Left lobe of liver (tissue), 1 donor: ENCODE results near the gene SFMBT2.

GRCh38 chr10:6173526-6174031, 29.2 kb upstream of the PFKFB3 start:
- PRO-cap = no peak

DNA sequence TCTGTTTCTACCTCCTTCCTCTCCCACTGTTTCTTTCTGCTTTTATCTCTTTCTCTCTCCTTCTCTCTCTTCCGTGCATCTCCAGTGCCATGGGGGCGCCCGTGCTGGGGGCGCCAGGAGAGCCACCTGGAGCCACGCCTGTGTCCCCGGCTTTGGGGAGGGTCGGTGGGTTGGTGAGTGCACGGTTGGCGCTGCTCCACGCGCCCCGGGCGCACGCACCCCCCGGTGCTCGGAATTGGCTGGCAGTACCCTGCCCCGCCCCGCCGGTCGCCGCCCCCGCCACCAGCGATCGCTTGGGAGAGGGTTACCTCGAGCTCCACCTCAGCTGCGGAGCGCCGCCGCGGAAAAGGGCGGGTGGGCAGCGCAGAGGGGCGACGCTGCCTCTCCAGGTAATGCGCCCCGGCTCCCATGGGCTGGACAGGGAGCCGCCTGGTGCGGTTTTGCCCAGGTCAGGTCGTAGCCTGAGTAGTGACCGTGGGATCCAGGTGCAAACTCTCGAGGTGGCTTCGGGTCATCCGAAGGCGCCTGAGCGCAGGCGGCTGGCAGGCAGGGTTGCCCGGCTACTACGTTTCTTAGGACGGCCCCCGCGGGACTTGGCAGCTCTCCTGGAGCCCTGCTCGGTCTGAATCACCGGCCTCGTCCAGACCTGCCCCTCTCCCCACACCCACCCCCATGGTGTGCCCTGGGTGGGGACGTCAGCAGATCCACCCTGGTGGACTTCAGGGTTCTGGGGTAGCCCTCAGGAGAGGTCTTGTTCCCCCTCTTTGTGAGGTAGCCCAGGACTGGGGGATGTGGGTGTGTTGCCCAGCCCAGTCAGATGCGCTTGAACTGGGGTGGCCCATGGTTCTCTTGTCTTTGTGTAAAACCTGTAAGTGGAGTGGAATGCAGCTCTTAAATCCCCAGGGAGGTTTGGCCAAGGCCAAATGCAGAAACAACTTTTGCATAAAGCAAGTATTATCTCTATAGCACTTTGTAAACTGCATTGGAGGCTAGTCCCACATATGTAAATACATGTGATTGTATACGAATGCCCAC, 1.4 kb downstream of the PFKFB3 start:
- PRO-cap = bidirectional peak, plus-strand start at position 288 of the sequence, minus-strand start at position 219 of the sequence; bidirectional peak, plus-strand start at position 462 of the sequence, minus-strand start at position 463 of the sequence

DNA sequence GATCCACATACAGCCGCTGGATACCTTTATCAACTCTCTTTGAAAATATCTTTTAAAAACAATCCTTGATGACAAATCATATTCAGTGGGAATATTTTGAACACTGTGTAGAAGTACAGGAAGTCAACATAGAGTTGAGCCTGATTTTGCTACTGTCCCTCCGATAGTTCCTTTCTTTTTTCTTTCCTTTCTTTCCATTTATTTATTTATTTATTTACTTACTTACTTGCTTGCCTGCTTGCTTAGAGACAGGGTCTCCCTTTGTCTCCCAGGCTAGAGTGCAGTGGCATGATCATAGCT, 17.1 kb downstream of the PFKFB3 start:
- PRO-cap = no peak

GRCh38 chr10:6225395-6225891, 22.7 kb downstream of the PFKFB3 start:
- PRO-cap = no peak

GRCh38 chr10:6227977-6229065, 25.6 kb downstream of the PFKFB3 start:
- PRO-cap = no peak

GRCh38 chr10:6232918-6233559, 30.3 kb downstream of the PFKFB3 start:
- PRO-cap = no peak

DNA sequence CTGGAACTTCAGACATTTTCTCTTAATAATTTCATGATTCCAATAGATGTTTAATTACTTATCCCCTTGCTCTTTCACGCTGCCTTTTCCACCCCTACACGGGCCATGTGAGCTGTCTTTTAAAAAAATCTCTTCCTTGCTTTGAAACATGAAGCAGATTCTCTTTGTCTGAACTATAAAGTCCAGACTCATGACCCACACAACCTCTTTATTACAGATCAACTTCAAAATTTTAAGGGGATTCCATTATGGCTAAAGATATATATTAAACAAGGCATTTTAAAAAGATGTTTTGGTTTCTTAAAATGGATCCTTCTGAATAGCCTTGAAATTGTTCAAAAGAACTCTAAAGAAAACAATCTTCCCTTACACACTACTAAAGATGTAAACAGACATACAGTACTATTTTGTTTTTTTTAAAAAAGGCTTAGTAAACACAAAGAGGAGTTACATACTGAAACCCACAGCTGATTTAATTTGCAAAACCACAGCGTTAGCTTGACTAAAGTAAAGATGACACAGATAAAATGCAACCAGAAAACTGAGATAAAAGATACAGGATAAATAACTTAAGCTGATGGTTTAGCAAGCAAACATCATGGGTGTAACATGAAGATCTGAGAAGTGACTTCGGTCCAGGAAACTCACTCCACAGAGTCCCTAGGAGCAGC, 22.0 kb downstream of the PRKCQ start:
- PRO-cap = no peak

DNA sequence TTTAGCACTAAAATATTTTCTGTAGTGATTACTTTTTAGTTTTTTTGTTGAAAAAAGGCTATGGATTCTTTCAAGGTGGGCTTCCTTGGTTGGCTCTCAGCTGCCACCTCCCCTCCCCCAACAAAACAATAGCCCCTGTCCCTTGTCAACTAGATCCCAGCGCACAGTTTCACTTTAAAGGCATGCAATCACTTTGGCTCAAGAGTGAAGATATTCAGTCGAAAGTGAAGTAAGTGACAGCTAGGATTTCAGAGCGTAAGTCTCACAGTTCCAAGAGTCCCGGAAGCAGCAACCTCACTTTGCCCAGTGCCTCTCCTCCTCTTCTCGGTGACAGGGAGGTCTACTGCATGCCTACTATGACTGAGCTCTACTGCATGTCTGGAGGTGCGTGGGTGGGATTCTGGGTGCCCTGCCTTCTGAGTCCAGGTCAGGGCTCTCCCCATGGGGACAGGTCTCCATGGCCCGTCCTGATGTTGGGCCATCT, 17.1 kb downstream of the PRKCQ start:
- PRO-cap = no peak

DNA sequence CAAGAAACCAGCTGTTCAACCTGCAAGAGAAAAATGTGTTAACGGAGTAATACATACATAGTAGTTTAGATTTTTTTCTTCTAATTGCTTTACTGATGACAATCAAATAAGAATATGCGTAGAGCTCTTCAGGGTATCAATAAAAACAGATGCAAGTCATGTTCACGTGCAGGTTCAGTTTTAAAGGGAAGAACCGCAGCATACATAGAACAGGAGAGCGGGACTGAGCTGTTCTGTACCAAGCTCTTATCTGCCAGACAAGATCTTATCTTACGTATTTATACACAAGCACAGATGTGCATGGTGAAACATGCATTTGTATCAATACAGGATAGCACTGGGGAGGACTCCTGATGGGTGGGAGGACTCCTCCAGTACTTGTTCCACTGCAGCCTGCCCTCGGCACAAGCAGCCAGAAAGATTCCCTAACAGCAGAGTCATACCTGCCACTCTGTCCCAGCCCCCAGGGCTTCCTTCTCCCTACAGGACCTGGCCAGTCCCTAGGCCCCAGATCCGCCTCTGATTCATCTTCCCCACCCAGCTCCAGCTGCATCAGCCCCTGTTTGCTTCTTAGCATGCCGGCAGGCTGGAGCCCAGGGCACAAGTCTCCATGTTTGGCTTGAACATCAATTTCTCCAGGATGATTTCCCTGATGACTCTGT, 13.1 kb upstream of the PRKCQ start:
- PRO-cap = no peak

- PRO-cap = no peak
Measured at GRCh38 chr10:6757155-6757617, 177.1 kb upstream of the PRKCQ start.

GRCh38 chr10:7119522-7120094, 291.2 kb downstream of the SFMBT2 start:
- PRO-cap = no peak

DNA sequence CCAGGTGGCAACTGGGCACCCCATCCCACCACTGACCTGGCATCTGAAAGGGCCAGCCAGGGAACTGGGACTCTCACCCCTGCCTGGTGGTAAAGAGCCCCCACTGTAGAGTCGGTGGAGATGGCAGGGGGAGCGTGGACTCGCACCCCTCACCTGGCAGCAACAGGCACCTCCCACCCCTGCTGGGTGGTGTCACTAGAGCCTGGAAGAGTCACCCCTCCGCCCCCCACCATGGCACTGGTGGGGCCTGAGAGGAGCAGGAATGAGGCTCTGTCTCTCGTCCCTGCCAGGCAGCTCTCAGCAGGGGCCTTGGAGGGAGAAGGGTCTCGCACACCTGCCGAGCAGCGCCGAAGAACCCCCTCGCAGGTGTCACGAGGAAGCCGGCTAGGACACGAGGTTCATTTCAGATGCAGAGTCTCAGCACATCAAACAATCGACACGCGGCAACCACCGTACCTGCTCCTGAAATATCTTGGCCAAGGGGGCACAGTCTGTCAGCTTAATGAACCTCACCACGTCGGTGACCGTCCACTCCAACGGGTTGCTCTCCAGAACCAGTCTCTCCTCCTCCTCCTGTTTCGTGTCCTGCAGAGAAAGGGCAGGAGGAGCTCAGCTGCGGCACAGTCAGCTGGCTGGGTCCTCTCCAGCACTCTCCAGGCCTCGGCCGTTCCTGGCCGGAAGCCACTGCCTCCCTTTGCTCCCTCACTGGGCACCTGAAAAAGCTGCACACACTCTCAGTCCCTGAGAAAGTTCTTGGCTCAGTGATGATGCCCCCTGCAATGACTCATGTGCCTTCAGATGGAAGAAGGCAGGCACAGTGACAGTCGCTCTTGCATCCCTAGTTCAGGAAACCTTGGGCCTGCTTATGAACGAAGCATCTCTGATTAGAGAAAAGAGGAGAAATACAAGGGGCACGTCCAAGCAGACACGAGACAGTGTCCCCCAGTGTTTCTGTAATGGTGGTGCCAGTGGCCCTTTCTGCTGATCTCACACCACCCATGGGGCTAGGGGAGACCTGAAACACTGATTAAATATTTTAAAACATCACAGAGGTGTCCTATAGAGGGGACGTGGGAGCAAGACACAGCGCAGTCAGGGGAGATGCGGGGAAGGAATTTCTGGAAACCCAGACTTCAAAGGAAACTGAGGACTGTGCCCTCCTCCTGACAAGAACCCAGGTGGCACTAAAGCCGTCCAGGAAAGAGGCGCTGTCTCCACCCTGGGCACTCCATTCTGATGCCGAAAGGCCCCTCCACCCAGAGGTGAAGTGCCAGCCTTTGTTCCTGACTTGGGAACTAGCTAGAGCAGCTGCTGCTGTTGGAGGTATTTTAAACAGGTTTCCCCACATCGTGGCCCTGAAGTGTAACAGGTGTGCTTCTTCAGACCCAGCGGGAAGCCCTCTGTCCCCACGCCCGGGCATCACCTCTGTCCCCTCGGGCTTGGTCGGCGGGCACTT, 239.8 kb downstream of the SFMBT2 start:
- PRO-cap = no peak

DNA sequence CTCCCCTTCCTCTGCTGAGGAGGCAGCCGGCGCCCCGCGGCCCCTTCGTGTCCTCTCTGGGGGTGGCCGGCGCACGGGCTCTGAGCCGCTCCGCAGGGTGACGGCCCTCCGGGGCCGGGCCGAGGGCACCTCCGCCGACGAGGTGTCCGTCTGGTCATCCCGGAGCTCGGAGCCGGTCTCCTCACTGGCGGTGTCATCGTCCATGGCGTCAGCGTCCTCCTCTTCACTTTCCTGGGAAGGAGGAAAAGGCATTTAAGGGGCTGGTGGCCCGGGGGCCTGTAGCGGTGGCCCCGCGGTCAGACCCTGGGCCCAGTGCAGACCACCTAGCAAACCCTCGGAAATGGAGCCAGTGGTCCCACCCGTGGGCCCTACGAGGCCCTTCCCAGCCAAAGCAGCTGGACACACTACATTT, 238.9 kb downstream of the SFMBT2 start:
- PRO-cap = no peak

GRCh38 chr10:7401671-7402095, 9.2 kb downstream of the SFMBT2 start:
- PRO-cap = no peak

DNA sequence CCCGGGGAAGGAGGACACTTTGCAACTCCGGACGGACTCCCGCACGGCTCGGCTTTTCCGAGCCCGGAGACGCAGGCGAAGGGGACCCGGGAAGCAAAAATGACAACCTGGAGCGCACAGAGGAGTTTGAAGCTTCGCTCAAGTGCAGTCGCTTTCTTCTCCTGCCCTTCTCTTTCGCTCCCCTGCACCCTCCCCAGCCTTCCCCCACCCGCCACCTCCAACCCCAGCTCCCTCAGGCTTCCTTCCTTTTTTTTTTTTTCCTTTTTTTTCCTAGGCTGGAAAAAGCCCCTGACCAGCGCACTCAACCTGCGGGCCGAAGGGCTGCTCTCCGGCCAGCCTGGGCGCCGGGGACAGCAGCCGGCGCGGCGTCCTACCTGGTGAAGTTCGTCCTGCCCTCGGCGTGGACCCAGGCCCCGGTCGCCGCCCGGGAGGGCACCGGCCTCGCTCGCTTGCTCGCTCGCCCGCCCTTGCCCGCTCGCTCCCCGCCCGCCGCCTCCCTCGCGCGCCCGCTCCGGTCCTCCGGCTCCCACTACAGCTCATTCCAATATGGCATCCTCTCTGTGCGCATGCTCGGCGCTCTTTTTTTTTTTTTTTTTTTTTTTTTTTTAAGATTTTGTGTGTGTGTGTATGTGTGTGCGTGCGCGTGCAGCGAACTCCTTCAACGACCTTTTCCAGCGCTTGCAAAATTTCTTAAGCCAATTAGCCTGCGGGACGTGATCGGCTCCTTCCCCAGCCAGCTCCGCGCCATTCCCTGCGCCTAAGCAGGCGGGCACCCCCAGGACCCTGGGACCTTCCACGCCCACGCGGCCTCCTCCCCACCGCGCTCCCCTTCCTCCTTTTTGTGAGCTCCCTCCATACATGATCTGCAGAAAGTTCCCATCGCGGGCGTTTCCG, at the start of gene SFMBT2:
Gene SFMBT2 (minus strand): TSS at position 548 of the 894 bp plus-strand sequence.
- PRO-cap = bidirectional peak, plus-strand start at position 698 of the sequence, minus-strand start at position 531 of the sequence

- PRO-cap = no peak
Measured at GRCh38 chr10:8044850-8045962, 9.3 kb upstream of the GATA3 start.

GRCh38 chr10:8049420-8049992, 5.0 kb upstream of the GATA3 start:
- PRO-cap = no peak

- PRO-cap = no peak
Measured at GRCh38 chr10:8051688-8052332, 2.7 kb upstream of the GATA3 start.

- PRO-cap = no peak
Measured at GRCh38 chr10:8102890-8103592, 48.6 kb downstream of the GATA3 start.

- PRO-cap = no peak
Measured at GRCh38 chr10:8160160-8160501, 105.6 kb downstream of the GATA3 start.